Pericardium fibroblast (primary cell): ENCODE measurements around a stretch of chr5.

- RAMPAGE, long total RNA = no peak
These were observed 1.3 kb upstream of the REEP5 start for GRCh38 chr5:112923088-112924035.

DNA sequence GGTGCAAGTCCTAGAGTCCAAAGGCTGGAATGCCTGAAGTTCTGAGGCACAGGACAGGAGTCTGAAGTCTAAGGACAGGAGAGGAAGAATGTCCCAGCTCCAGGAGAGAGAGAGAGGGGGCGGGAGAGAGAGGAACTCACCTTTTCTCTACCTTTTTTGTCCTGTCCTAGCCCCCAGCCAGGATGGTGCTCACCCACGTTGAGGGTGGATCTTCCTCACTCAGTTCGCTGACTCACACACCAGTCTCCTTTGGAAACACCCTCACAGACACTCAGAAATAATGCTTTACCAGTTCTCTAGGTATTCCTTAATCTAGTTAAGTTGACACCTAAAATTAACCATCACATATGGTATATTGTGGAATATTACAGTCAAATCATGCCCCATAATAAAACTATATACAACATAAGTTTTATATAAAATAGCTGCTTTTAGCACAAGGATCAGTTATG, 49.7 kb downstream of the KCNN2 start:
- RAMPAGE, long total RNA = no peak

- RAMPAGE, long total RNA = no peak
These were observed 15.7 kb downstream of the LVRN start for GRCh38 chr5:115977811-115978457.

- RAMPAGE, long total RNA = no peak
These were observed 200.3 kb downstream of the SEMA6A start for GRCh38 chr5:116374312-116374825.

- RAMPAGE, long total RNA = no peak
These were observed 2.3 kb downstream of the SEMA6A start for GRCh38 chr5:116572295-116572687.

- RAMPAGE, long total RNA = no peak
These were observed 572.6 kb upstream of the SEMA6A start for GRCh38 chr5:117147371-117147570.

DNA sequence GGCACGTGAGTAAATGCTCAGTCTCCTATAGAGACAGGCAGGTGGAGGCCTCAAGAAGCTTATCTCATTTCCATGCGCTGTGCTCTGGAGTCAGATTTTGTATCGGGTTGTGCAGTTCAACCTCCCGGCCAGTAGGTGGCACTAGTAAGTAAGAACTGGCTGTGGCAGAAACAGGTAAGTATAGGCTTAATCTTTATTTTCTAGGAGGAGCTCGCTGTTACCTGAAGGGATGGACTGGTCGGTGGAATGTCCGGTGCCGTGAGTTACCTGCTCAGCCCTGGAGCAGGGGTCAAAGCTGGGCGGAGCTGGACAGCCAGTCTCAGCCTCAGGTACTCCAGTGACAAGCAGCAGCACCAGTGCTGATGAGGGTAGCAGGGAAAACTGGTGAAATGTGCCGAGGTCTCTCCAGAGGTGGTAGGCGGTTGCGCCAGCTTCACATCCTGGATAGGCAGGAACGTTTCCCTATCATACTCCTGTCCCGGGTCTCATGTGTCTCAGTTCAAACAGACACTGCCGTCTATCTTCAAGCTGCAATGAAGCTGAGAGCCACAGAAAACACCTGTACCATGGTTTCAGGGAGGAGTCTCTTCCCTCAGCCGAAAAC, 880.2 kb upstream of the SEMA6A start:
- RAMPAGE, long total RNA = no peak

GRCh38 chr5:119291371-119292261, 64.2 kb upstream of the TNFAIP8 start:
- RAMPAGE, long total RNA = no peak

- RAMPAGE, long total RNA = no peak
These were observed 46.5 kb upstream of the TNFAIP8 start for GRCh38 chr5:119309323-119309799.

- RAMPAGE, long total RNA = no peak
These were observed 40.2 kb upstream of the TNFAIP8 start for GRCh38 chr5:119315501-119316212.

DNA sequence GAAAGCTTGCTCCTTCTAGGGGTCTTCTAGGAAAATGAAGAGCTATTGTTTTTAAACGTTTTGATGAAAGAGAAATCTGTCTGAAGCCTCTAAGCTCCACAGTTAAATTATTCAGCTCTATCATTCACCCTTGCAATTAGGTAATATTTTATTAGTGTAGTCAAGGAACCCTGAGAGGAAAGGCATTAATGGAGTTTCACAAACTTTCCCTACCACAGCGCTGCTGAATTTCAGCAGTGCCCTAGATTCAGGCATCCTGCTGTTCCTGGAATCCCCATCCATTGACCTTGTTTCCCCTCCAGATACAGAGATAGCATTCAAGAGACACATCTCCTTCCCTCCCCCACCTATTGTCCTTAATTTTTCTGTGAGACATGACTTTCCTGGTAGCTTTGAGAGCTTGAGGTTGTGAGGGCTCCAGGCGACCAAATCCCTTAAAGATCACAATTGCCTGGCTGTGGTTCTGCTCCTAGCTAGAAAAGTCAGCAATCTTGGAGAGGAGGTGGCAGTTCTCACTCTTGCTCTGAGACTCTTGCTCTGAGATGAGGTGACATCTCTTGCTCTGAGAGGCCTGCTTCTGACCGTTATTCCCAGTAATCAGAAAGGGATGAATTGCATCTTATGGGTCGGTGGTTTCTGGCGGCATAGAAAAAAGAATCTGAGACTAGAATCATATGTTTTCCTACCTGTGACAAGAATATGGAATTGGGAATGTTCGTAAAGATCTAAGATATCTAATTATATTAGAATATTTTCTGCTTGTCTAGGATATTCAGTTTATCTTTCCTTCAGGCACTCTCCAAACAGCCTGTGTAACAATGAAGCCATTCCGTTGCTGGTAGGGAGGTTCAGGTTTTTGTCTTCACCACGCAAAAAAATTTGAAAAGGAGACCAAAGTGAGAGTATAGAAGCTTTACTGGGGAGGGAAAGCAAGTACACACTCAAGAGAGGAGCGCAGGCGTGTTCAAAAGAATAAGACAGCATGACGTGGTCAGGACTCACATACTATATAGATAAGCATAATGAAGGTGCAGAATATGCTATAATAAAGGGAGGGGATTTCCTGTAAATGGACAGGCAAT, 48.1 kb downstream of the PRR16 start:
- RAMPAGE, long total RNA = no peak

DNA sequence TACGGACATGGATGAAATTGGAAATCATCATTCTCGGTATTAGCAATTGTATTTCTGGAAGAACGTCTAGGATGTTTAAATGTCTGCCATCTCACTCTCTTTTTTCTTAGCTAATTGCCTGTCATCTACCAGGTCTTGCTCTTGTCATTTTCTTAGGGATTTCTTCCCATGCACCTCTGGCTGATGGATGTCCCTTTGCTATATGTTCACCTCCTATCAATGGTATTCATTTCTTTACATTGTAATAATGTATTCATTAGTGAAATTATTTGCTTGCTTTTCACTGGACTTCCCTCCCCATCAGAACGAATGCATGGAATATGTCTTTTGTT, 539.7 kb upstream of the FTMT start:
- RAMPAGE, long total RNA = no peak

GRCh38 chr5:122701533-122702497, 73.1 kb upstream of the SNX2 start:
- RAMPAGE, long total RNA = no peak

GRCh38 chr5:122702498-122702839, 72.4 kb upstream of the SNX2 start:
- RAMPAGE, long total RNA = no peak

DNA sequence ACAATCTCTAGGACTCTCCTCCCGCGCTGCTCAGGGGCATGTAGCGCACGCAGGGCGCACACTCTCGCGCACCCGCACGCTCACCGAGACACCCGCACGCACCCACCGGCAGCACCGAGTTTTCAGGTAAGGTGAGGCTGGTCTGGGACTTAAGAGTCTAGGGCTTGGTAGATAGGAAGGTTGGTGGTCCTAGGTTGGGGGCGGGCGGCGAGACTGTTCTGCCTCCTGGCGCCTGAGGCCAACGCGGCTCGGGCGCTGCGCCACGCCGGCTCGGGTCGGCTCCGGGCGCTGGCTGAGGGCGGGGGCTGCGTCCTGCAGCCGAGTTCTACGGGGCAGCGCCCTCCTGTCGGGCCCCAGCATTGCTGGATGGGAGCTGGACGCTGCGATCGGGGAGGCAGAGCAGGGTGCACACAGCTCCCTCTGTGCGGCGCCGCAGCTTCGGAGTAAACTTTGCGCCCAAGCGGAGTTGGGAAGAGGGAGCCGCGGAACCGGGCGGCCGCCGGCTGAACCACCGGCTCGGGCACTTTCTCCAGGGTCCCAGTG, 424 bp downstream of the PRDM6 start:
- RAMPAGE, long total RNA = no peak

- RAMPAGE, long total RNA = no peak
These were observed 118.0 kb downstream of the PRDM6 start for GRCh38 chr5:123206848-123207562.

GRCh38 chr5:123420231-123420967, 2.8 kb downstream of the CEP120 start:
- RAMPAGE, long total RNA = no peak

- RAMPAGE, long total RNA = no peak
These were observed 63.6 kb downstream of the CSNK1G3 start for GRCh38 chr5:123575500-123576143.

- RAMPAGE, long total RNA = no peak
These were observed 91.6 kb downstream of the CSNK1G3 start for GRCh38 chr5:123603356-123604125.

- RAMPAGE, long total RNA = no peak
These were observed 536.7 kb downstream of the ZNF608 start for GRCh38 chr5:124209758-124210071.